GM06990 (cell line): Measurements from ENCODE around the genes LCE4A, LCE1E and SPRR2F.

GRCh38 chr1:152110925-152111367 lies 4.3 kb downstream of the TCHH start:
- RRBS = 3% methylated on average over 2 of the region's 38 CpGs

DNA sequence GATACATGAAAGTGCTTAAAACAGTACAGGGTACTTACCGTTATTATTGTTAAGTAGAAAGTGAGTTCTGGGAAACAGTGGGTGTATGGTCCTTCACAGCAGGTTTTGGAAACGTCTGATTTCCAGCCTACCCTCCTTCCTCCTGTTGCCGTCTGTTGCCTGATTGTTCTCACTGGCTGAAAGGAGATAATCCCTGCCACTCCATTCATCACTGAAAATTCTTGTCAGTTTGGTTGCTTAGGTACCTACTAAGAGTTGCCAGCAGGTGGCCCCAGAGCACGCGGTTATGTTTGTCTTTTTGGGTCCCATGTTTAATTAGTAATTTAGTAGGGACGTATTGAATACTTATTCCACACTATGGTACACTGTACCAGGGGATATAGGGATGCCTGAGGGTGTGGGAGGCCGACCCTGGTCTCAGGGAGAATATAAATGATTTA lies 30.7 kb upstream of the RPTN start:
- RRBS = no CpG with 5 or more reads among the region's 7 CpGs

DNA sequence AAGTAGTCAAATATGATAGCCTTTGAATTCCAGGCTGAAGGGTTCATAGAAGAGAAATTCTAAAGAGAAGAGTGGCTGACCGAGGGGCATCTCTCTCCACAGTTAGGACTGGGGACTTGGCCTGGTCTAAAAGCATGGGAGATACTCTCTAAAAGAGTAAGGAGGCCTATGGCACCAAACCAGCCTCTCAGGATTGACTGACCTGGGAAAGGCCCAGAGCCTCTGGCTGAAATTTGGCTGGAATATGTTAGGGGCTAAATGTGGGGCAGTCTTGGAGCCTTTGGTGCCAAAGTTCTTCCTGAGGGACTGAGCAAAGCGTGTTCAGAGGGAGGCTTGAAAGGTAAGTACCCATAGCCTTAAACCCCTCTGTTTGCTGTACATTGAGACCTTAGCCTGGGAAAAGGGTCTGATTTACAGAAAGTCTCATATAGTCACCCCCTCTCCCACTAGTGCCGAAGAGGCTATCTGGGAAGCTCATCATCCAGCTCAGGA lies at the start of gene LCE4A:
LCE4A (plus strand) TSS at position 451 of the 492 bp plus-strand sequence.
- RRBS = no CpG with 5 or more reads among the region's 3 CpGs

GRCh38 chr1:152786078-152786423 lies at the start of gene LCE1E:
Gene LCE1E (plus strand): TSS chr1:152786257.
- RRBS = no CpG with 5 or more reads among the region's 2 CpGs

- RRBS = no CpG with 5 or more reads among the region's 3 CpGs
These were observed at the start of gene SPRR2F for GRCh38 chr1:153113276-153113707. Gene SPRR2F (minus strand): TSS chr1:153113516.

GRCh38 chr1:153260820-153262142 lies 1.8 kb downstream of the LORICRIN start:
- RRBS = 2% methylated on average over 68 of the region's 121 CpGs

- RRBS = no CpG with 5 or more reads among the region's 17 CpGs
These were observed 30.0 kb upstream of the S100A7 start for GRCh38 chr1:153490152-153491234.

DNA sequence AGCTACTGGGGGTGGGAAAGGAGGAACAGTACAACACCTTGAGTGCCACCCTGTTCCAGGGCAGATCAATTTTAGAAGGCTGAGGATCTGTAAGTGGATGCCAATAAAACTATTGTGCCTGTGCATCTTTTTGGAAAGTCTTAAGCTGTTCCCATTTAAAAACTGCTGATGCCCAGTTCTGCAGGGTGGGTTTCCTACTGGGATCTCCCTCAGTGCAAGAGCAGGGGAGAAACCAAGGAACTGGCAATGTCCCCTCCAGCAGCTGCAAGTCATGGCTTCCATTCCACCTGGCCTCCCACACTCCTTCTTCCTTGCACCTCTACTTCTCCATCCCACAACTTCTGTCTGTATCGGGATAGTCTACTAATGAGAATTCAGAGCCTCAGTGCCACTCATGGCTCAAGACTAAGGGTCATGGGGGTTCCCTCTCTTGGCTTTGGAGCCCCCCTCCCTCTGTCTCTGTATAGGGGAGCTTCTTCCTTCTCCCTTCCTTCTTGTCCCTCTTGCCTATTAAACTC lies 9.6 kb downstream of the S100A16 start:
- RRBS = no CpG with 5 or more reads among the region's 1 CpG

- RRBS = 49% methylated on average over 1 of the region's 16 CpGs
These were observed 10.6 kb downstream of the NPR1 start for GRCh38 chr1:153688901-153689662.

- RRBS = no CpG with 5 or more reads among the region's 7 CpGs
These were observed 14.9 kb downstream of the NPR1 start for GRCh38 chr1:153693325-153693889.

DNA sequence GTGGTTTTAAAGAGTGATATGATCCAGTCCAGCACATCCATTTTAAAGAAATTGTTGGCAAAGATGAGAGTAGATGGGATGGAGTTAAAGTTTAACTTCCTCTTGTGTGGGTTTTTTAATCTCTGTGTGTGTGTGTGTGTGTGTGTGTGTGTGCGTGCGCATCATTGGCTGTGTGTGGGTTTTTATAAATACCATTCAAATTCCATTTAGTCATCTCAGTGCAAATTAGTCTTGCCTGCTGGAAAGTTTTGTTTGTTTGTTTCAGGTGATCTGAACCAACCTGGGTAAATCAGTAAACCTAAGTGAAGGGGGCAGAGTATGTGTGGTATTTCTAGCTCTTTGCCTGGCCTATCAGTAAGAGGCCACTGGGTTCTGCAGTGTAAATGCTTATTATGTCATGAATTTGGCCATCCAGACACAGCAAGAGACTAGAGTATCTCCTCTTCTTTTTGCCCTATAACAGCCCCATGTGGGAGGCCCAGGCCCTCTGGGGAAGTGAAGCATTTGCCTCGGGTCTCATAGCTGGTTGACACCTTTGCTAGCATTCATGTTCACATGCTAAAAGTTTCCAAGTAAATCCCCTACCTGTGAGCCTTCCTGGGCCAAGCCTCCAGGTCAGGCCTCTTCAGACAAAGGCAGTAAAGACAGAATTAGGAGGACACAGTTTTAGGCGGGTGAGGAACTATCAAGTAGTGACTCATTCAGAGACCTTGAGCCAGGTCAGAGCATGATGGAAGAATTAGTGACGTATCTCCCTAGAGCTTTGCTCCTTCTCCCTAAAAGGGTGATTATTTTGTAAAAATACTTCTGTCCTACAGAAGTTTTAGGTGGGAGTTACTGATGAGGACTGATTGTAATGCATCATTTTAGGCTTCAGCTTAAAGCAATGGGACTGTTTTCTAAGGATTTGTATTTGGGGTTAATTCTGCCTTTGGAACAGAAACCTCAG lies 14.8 kb downstream of the INTS3 start:
- RRBS = no CpG with 5 or more reads among the region's 5 CpGs

GRCh38 chr1:153749211-153749808 lies 21.5 kb downstream of the INTS3 start:
- RRBS = no CpG with 5 or more reads among the region's 4 CpGs

DNA sequence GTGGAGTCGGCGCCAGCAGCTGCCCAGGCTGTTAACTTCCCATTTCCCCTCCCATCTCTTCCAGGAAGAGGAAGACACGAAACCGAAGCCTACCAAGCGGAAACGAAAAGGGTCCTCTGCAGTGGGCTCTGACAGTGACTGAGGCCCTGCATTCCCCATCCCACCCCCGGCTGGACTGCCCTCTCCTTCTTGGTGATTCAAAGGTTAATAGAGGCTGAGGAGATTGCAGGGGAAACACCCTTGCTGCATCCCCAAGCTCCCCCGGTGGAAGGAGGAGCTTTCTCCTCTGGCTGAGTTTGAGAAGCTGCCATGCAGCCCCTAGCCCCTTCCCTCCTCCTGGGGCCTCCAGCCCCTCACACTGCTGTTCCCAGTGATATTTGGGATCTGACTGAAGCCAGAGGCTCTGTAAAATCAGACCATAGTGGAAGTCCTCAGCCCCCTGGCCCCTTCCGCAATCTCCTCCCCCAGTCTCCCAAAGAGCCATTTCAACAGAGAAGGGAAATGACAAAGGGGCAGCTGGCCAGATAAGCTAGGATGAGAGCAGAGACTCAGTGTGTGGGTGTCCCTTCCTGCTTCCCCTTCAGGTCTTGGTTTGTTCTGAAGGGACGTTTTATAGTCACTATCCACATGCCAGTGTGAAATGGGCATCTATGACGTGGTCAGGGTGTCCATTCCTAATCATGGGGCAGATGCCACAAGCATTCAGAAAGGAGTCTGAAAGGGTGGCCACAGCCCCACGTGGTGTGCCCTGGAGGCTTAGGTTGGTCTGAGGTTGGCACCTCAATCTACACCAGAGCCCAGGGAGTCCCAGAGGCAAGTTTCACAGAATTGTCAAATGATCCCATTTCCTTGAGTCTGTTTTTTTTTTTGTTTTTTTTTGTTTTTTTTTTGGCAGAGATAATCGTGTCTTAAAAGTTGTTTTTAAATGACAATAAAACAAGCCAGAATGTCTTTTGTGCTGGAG lies 1.8 kb upstream of the SLC27A3 start:
- RRBS = 75% methylated on average over 2 of the region's 13 CpGs

DNA sequence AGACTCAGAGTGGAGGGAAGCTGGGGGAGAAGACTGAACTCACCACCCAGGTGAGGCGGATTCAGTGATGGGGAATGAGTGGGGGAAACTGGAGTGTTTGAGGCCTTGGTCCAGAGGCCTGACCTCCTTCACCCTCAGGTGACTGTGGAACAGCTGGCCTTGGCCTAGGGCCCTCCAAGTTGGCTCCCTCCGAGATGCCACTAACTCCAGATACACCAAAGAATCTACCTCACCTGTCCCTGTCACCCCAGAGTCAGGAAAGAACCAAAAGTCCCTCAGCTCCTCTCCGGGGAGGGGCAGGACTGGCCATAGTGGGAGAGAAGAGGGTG lies 27.3 kb downstream of the SLC27A3 start:
- RRBS = no CpG with 5 or more reads among the region's 3 CpGs

DNA sequence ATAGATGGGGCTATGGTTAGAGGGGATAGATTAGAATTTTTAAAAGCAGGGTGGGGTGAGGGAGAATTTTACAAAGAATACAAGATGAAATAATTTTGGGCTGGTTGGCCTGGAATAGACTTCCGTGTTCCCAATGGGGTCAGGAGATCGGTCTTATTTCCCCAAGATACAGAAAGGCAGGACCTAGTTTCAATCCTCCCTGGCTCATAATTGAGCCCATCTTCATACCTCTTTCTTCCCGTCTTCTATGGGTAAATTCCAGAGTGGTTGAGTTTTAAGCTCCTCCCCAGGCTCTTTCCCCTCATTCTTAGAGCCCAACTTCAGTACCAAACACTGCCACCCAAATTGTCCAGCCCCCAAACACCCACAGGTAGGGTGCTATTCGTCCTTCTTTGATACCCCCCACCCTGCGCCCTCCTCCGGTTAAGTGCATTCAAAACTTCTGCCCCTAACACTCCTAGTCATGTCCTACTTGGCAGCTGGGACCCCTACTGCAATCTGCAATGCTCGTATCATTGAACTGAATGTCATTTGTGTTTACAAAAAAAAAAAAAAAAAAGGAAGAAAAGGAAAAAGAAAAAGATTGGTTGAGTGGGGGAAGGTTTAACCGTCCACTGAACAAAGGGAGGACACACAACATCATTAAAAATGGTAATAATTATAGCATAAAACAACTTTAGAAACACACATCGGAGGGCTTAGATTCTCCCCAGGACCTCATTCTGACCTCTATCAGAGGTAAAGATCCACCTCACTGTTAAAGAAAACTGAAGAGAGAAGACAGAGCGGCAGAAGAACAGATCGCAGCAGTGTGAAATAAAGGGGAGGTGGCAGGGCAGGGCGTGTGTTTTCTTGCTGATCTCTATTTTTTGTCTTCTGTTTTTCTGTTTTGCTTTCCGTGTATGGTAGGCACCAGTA lies 34.2 kb downstream of the SLC27A3 start:
- RRBS = no CpG with 5 or more reads among the region's 13 CpGs

DNA sequence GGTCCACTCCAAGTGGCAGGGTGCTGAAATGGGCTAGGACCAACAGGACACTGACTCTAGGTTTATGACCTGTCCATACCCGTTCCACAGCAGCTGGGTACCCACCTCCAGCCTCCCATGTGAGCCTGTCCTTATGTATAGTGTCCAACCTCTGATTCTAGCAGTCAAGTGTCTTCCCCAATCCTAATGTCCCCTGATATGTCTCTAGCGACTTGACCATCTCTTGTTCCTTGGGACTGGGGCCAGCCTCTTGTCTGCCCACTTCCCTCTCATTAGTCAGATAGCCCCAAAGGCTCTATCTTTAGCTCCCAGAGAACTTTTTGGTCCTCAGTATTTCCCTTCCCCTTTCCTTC lies 1.2 kb upstream of the CRTC2 start:
- RRBS = no CpG with 5 or more reads among the region's 2 CpGs

GRCh38 chr1:153968088-153968412 lies 348 bp downstream of the CREB3L4 start:
- RRBS = no CpG with 5 or more reads among the region's 7 CpGs

DNA sequence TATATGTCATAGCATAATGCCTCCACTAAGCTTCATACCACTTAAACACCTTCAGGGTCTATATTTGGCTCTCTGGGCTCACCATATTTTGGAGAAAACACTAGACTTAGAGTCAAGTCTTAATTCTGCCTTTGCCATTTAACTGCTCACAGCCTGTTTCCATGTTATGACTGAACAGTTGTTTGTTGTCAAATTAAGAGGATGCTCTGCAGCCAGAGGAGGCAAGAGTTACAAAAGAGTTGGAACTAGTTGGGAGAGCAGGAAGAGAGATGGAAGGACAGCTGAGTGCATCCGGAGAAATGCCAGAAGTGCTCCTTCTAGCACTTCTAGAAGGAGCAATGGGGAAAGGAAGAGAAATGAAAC lies 1.9 kb downstream of the RAB13 start:
- RRBS = no CpG with 5 or more reads among the region's 1 CpG

DNA sequence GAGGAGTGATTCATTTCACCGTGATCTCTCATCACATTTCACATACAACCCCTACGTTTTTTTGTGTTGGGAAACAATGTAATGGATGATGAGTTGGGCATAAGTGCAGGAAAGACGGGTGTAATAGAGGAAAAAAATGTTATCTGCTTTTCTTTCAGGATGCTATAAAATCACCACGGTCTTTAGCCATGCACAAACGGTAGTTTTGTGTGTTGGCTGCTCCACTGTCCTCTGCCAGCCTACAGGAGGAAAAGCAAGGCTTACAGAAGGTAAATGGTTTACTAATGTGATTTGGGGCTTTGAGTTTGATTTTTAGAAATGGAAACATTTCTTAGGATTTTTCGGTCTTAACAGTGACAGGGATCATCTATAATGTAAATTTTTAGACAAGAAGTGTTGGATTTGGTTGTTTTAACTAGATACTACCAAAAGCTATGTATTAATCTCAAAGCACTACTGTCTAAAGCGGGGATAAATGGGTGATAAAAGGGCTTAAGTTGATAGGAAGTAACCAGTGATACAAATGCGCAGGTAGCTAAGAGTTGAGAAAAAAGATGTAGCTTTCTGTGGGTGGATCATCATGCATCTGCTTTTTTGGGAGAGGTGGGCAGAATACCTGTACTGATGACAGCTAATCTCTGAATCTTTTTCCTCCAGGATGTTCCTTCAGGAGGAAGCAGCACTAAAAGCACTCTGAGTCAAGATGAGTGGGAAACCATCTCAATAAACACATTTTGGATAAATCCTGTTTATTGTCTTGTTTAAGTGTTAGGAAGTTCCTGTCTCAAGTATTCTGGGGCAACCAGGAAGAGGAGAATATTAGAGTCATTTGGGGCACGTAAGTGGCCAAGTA lies 1.1 kb downstream of the RPS27 start:
- RRBS = no CpG with 5 or more reads among the region's 9 CpGs

DNA sequence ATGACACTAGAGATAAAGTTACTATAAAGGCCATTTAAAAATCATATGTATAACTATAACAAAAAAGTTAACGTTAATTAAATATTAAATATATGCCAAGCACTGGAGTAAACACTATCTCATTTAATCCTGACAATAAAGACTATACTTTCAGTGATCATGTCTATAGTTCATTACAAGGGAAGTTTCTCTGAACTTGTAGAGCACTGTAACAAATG lies 75.2 kb downstream of the TPM3 start:
- RRBS = no CpG with 5 or more reads among the region's 1 CpG